ENCODE measurements around a stretch of chr9.

- PRO-cap = no peak
Observed at GRCh38 chr9:131738230-131738661, 1.6 kb downstream of the RAPGEF1 start.

GRCh38 chr9:131869169-131869659 is 129.3 kb upstream of the RAPGEF1 start:
- PRO-cap = no peak

DNA sequence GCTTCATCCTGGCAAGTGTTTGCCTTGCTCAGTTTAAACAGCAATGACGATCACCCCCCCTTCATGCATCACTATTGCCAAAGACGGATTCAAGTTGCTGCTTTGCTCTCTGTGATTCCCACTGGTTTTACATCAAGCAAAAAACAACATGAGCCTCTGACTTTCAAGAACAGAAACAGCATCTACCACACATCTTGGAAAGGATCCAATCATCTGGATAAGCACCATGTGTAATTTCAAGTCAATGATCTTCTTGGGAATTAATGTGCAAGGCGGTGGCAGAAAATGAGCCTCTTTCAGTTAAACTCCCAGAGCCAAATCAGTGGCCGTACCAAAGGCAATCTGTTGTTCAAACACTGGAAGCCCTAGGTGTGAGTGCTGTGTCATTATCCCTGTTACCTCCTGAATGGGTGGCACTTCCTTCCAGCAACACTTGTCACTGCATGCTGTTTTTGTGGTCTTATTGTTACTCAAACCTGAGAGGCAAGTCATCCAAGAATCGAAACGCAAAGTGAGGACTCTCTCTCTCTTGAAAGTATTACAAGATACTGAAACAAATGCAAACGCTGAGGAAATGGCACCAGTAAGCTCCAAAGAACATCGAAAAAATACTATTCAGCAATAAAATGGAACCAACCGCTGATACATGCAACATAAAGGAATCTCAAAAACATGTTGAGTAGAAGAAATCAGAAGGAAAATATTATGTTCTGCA is 72.8 kb downstream of the MED27 start:
- PRO-cap = no peak

- PRO-cap = no peak
Observed at GRCh38 chr9:132059142-132059831, 20.4 kb downstream of the MED27 start.

DNA sequence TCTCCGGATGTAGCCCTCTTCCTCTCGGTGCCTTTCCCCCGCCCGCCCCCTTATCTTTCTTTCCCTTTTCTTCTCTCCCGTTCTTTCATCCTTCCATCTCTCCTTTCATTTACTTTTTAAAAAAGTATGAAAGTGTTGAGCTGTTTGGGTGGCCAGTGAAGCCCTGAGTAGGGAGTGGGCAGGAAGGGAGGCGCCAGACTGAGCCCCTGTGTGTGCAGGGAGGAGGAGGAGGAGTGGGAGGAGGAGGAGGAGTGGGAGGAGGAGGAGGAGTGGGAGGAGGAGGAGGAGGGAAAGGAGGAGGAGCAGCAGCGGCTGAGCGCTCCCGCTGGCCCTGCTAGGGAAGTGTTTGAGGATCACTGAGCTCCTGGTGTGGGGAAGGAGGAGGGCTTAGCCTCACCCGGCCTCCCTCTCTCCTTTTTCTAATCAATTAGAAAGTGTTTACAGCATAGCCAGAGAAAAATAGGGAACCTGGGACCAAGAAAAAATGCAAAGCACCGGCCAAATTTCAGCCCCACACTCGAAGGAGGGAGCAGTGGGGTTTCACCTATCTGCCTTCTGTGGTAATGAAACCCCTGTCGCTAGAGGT is 23.8 kb downstream of the NTNG2 start:
- PRO-cap = no peak

DNA sequence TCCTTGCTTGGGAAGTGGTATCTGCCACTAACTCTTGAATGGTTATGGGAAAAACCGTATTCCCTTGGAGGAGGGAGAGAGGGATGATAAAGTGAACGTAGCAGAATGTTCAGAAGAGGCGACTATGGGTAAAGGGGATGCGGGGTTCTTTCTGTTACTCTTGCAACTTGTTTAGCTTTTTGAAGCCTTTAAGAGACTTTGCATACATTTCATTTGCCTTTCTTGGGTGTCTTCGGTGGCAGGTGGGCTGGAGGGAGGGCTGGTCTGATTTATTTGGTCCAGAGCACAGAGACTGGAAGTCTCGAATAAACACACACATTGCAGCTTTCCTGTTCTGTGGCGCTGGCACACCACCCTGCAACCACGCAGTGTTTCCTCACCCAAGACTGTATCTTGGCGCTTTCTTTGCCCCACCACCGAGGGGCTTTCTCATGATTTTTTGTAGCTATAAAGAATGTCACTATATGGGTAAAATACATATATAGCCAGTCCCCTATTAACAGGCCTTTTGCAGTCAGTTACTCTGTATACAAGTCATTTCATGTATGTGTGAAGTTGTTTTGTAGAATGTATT is 23.1 kb downstream of the TTF1 start:
- PRO-cap = no peak

DNA sequence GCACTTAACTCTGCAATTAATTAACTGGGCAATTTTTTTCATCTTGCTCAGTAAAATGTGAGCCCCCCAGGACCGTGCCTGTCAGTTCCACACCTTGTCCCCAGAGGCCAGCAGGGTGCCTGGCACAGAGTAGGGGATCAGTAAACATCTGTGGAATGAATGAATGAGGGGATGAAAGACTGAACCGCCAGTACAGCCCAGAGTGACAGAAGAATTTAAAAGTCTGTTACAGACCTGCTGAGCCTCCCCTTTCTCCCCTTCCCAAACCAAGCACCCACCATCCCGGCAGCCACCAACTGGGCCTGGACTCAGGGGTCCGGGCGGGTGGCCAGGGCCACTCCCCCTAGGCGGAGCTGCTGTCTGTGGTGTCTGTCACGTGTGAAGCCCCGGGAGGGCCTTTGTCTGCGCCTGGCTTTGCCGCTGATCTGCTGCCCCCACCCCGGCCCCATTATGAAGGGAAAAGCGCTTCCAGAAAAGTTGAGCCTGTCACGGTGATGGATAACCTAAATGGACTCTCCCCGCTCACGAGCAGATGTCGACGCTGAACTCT is 36.4 kb upstream of the BARHL1 start:
- PRO-cap = unidirectional peak, plus-strand start at position 401 of the sequence

DNA sequence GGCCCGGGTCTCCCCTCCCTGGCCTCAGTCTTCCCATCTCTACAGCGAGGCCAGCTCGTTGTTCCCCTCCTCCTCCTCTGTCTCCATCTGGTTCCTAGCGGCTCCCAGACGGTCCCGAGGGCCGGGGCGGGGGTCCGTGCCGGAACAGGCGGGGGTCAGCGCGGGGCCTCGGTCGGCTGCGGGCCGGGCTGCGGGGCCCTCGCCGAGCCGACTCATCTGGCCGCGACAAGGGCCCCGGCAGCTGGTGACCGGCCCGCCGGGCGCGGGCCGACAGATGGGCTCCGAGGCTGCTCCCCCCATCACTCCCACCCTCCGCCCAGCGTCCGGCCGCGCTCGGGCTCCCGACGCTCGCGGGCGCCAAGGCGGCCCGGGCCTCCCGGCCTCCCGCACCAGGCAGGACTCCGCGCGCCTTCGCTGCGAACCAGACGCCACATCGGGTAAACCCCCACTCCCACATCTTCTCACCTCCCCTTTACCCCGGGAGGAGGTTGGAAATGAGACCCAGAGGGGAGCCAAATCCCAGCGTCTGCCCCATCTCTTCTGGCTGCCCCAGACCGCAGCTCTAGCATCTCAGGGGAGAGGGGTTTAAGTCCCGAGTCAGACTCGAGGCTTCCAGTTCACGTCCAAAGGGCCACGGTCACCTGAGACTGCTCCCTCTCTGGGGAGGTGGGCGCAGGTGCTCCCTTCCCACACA is 8.2 kb downstream of the BARHL1 start:
- PRO-cap = no peak

DNA sequence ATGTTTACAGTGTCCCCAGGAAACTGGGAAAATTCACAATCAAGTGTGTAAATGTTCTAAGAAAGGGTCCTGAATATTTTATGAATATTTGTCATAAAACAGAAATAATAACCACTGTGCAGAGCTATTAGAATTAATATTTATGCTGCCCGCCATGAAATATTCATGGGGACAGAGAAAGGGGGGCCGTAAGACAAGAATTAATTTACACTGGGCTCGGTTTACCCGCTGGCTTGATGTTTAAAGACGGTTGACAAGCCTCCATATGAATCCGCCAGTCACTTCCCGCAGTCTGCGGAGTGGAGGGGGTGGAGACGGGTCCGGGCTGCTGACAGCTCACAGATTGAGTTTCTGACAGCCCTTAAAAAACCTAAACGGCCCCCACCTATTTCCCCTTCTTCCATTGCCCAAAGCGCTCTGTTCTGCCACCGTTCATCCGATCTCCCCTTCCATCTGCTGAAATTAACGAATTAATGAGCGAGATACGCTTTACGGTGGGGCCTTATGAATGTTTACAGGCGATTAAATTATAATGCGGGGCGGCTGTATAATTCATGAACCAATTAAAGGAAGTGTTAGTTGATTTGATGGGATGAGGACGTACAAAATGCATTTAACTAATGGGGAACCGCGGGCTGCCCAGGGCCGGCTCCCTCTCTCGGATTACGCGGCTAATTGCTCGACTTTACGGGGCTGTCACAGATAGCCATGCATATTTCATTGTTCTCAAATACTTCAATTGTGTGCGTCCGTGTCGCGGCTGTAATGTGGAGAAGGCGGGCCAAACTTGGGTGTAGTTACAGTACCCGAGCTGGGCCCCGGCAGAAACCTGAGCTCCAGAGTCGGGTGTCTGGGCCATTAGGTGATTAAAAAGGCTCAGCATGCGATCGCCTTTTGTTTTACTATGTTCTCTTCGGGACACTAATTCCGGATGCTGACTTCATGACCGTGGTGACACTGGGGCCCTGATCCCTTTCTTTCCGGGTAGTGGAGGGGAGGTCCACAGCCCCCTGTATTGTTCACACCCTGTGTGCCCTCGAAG is 74.7 kb downstream of the GTF3C4 start:
- PRO-cap = no peak

DNA sequence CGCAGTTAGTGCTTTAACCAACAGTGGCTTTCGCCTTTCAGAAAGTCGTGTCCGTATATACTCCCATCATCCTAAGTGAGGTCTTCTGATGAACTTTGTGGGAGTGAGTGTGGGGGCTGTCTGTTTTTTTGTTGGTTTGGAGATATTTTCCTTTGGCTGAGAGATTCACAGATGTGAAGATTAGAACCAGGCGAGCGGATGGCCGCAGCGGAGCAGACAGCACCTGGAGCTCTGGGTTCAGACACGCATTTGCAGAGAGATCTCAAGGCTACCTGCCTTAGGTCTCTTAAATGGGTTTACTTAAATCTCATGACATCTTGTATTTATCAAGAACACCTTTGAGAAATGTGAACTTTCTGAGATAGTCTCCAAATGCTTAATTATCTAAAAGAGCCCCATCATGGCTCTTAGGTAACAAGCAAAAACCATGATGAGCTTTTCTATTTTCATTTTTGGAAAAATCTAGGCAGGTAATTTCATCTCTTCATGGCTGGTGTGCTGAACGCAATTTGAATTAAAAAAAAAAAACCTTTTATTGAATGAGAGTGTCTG is 57.4 kb downstream of the AK8 start:
- PRO-cap = unidirectional peak, minus-strand start at position 291 of the sequence

- PRO-cap = bidirectional peak, plus-strand start at chr9:133030739, minus-strand start at chr9:133030456
Observed at GRCh38 chr9:133029512-133030560, 961 bp upstream of the GTF3C5 start.

GRCh38 chr9:133031596-133032136 is 869 bp downstream of the GTF3C5 start:
- PRO-cap = bidirectional peak, plus-strand start at chr9:133031869, minus-strand start at chr9:133031740

DNA sequence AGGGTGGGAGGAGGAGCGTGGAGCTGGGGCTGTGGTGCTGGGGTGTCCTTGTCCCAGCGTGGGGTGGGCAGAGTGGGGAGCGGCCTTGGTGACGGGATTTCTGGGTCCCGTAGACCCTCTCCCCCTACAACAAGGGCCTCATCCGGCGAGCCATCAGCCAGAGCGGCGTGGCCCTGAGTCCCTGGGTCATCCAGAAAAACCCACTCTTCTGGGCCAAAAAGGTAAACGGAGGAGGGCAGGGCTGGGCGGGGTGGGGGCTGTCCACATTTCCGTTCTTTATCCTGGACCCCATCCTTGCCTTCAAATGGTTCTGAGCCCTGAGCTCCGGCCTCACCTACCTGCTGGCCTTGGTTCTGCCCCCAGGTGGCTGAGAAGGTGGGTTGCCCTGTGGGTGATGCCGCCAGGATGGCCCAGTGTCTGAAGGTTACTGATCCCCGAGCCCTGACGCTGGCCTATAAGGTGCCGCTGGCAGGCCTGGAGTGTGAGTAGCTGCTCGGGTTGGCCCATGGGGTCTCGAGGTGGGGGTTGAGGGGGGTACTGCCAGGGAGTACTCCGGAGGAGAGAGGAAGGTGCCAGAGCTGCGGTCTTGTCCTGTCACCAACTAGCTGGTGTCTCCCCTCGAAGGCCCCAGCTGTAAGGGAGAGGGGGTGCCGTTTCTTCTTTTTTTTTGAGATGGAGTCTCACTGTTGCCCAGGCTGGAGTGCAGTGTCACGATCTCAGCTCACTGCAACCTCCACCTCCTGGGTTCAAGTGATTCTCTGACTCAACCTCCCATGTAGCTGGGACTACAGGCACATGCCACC is 5.1 kb downstream of the CEL start:
- PRO-cap = no peak

- PRO-cap = no peak
Observed at GRCh38 chr9:133105628-133106129, 15.4 kb downstream of the RALGDS start.

- PRO-cap = no peak
Observed at GRCh38 chr9:133119705-133119869, 1.5 kb downstream of the RALGDS start.

GRCh38 chr9:133153064-133153998 is 10.4 kb downstream of the GBGT1 start:
- PRO-cap = no peak

DNA sequence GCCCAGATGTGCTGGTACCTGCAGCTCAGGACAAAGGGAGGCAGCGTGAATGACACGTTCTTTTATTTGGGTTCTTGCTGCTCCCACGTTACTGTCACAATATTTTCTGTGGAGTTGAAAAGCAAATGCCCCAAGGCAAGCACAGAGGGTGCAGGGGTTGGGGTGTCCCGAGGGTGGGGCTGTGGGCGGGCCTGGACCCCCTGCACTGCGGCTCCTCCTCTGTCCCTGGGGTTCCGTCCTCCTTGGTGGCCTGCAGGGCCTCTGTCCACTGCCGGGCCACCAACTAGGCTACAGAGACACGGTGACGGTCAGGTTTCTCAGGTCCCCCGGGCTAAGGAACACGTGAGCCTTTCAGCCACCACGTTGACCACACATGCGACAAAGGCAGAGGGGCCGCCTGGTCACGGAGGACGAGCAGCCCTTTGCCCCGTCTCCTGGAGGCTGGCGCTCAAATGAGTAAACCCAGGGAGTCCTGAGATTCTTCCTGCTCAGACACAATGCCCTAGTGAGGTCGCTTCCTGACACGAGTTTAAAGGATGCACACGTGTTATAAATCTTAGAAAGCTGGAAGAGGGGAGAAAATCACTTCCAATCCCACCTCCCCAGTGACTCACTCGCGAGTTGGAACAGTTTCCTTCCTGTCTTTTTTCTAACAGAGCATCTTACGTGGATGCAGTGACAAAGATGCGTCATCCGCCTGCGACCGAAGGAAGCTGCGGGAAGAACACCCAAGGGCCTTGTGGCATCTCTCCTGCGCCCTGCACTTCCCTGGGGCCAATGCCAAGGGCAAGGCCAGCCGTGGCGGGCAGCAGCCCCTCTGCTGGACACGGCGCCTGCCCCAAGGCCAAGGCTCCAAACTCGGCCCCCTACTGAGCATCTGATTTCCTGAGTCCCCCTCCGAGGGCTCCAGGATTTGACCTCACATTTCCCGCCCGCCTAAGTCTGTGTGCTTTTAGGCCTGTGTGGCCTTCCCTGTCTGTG is 24.8 kb upstream of the OBP2B start:
- PRO-cap = no peak

GRCh38 chr9:133238120-133239057 is 29.3 kb upstream of the OBP2B start:
- PRO-cap = no peak

- PRO-cap = no peak
Observed at GRCh38 chr9:133330817-133331487, 5.0 kb downstream of the SURF6 start.

GRCh38 chr9:133440918-133441506 is 18.8 kb upstream of the CACFD1 start:
- PRO-cap = bidirectional peak, plus-strand start at chr9:133441182, minus-strand start at chr9:133441059

All from REH cell (cell line).